Uterus (tissue), 7 donors: ENCODE data around the genes CENPB and PRND.

- PRO-cap, 4 experiments = no peak in any of the 4 experiments
- RAMPAGE, long total RNA, 2 experiments = no peak in any of the 2 experiments
These were observed 77.0 kb downstream of the ATRN start for GRCh38 chr20:3547856-3548192.

- PRO-cap, 4 experiments = no peak in any of the 4 experiments
- RAMPAGE, long total RNA, 2 experiments = start-site peak on the minus strand in 1 of 2 experiments, at chr20:3679501-3679566 at its widest, 101 reads per replicate
- RRBS = no CpG with 5 or more reads among the region's 5 CpGs
These were observed 2.5 kb downstream of the ADAM33 start for GRCh38 chr20:3679408-3679682.

GRCh38 chr20:3699203-3699569 lies 13.2 kb downstream of the SIGLEC1 start:
- PRO-cap, 4 experiments = no peak in any of the 4 experiments
- RAMPAGE, long total RNA, 2 experiments = no peak in any of the 2 experiments
- RRBS = 95% methylated on average over 9 of the region's 17 CpGs

- PRO-cap, 4 experiments = no peak in any of the 4 experiments
- RAMPAGE, long total RNA, 2 experiments = no peak in any of the 2 experiments
- RRBS = no CpG with 5 or more reads among the region's 5 CpGs
These were observed 5.4 kb downstream of the SIGLEC1 start for GRCh38 chr20:3707028-3707407.

DNA sequence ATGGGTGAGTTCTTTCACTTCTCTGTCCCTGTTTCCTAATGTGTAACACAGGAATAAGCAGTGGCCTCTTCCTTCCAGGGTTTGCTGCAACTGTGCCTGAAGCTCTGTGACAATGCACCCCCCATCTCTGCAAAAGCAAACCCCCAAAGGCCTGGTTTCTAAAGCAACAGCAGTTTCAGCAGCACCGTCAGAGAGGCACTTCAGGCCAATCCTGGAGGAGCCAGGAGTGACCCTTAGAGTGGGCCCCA lies 2.2 kb downstream of the ADISSP start:
- PRO-cap, 4 experiments = peak in 2 of 4 experiments; most common minus-strand start position 86 of the sequence (in 2)
- RAMPAGE, long total RNA, 2 experiments = no peak in any of the 2 experiments
- RRBS = no CpG with 5 or more reads among the region's 1 CpG

DNA sequence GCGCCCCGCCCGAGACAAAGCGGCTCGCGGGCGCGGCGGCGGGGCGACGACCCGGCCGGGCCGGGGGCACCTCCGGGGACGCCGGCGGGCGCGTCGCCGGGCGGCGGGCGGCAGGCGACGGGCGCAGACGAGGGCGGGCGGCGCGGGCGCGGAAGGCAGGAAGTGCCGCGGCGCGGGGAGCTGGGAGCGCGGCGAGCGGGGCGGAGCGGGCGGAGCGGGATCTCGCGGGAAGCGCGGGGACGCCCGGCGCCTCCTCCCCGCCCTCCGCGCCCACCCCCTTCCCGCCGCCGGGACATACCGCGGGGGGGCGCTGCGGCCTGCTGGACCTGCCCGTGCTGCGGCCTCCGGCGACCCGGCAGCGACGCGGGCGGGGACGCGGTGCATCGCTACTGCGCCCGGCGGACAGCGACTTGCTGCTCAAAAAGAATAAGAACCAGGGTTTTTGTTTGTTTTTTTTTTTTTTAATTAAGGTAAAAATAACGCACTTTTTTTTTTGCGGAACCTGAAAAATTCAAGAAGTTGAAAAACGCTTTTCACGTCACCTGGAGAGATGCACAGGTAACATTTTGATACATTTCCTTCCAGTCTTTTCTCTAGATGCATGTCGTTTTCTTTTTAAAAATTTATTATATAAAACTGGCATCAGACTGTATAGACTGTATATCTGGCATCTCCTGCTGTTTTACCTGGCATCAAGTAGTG lies at the start of gene CENPB:
CENPB (minus strand) TSS at position 159 of the 702 bp plus-strand sequence.
- PRO-cap, 4 experiments = peak in 4 of 4 experiments; most common plus-strand start position 290 of the sequence (in 1); most common minus-strand start position 164 of the sequence (in 3)
- RAMPAGE, long total RNA, 2 experiments = start-site peak on the plus strand in 1 of 2 experiments, centred at position 363 of the sequence, 39 reads per replicate
- RRBS = 2% methylated on average over 35 of the region's 86 CpGs

DNA sequence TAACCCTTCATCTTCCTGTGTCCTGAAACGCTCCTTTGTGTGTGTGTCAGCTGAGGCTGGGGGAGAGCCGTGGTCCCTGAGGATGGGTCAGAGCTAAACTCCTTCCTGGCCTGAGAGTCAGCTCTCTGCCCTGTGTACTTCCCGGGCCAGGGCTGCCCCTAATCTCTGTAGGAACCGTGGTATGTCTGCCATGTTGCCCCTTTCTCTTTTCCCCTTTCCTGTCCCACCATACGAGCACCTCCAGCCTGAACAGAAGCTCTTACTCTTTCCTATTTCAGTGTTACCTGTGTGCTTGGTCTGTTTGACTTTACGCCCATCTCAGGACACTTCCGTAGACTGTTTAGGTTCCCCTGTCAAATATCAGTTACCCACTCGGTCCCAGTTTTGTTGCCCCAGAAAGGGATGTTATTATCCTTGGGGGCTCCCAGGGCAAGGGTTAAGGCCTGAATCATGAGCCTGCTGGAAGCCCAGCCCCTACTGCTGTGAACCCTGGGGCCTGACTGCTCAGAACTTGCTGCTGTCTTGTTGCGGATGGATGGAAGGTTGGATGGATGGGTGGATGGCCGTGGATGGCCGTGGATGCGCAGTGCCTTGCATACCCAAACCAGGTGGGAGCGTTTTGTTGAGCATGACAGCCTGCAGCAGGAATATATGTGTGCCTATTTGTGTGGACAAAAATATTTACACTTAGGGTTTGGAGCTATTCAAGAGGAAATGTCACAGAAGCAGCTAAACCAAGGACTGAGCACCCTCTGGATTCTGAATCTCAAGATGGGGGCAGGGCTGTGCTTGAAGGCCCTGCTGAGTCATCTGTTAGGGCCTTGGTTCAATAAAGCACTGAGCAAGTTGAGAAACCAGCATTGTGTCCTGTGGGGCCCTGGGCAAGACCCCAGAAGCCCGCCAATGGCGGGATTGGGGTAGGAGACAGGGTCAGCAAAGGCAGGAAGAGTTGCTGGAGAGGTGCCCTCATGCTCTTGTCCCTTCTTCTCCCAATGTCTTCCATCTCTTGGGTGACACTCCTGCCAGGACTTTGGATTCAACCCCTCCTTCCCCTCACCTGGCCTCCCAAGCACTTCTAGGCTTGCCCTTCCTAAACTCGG lies 9.5 kb downstream of the CDC25B start:
- PRO-cap, 4 experiments = no peak in any of the 4 experiments
- RAMPAGE, long total RNA, 2 experiments = no peak in any of the 2 experiments
- RRBS = no CpG with 5 or more reads among the region's 16 CpGs

GRCh38 chr20:3907062-3907361 lies 17.8 kb downstream of the PANK2 start:
- PRO-cap, 4 experiments = no peak in any of the 4 experiments
- RAMPAGE, long total RNA, 2 experiments = no peak in any of the 2 experiments
- RRBS = no CpG with 5 or more reads among the region's 4 CpGs

GRCh38 chr20:3923900-3924814 lies 35.0 kb downstream of the PANK2 start:
- PRO-cap, 4 experiments = no peak in any of the 4 experiments
- RAMPAGE, long total RNA, 2 experiments = no peak in any of the 2 experiments
- RRBS = no CpG with 5 or more reads among the region's 8 CpGs

DNA sequence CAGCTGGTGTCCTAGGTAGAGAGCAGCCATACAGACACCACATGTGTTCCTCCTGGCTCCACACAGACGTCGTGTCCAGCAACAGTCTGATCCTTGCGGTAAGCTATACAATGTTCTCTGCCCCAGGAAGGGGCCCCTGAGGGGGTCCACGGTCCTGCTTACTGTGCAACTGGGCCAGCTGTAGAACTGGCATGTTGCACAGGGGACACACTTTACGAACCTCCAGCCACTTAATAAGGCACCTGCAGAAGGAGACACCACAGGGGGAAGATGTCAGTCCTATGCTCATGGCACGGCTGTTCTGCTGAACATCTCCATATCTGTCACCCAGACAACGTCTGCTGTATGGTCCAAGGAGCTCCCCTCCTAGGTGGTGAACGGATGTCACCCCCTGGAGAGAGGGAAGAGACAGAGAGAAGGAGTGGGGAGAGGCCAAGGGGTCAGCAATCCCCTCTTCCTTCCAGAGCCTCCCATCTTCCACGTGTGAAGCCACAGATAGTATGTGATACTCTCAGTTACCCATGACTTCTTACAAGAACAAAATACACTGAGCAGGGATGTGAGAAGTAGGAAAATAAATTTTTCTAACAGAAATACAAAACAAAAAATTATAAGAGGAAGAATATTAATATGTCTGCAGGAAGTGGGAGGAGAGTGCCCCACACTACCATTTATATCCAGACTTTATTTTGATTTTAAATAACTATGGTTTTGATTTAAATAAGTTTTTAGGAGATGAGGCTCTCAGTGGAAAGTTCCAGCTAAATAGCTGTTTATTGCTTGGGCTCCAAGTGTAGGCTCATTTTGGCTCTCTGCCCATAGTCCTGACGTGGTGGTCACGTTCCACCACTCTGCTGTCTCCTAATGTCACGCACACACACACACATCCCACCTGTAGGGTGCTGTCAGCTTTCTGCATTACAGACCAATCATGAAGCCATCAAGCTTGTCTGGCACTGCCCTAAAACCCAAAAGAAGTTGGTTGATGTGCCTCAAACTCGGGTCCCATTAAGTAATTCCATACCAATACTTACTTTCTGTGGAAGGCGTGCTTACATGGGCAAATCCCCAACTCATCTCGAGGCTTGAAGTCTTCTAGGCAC lies 45.1 kb downstream of the PANK2 start:
- PRO-cap, 4 experiments = no peak in any of the 4 experiments
- RAMPAGE, long total RNA, 2 experiments = no peak in any of the 2 experiments
- RRBS = no CpG with 5 or more reads among the region's 15 CpGs

GRCh38 chr20:3980034-3980589 lies 35.2 kb downstream of the RNF24 start:
- PRO-cap, 4 experiments = no peak in any of the 4 experiments
- RAMPAGE, long total RNA, 2 experiments = no peak in any of the 2 experiments
- RRBS = no CpG with 5 or more reads among the region's 9 CpGs

DNA sequence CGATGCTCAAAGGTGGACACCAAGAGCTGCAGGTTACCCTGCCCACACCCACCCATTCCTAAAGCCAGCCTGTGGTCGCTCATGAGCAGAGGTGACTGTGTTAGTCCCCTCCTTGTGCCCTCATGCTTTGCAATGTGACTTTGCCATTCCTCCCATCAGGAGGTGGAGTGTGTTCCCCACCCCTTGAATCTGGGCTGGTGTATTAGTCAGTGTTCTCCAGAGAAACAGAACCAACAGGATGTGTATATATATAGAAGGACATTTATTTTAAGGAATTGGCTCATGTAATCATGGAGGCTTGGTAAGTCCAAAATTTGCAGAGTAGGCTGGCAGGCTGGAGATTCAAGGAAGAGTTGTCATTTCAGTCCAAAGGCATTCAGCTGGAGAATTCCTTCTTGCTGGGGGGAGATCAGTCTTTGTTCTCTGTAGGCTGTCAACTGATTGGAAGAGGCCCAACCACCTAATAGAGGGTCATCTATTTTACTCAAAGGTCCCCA lies 54.5 kb upstream of the RNF24 start:
- PRO-cap, 4 experiments = no peak in any of the 4 experiments
- RAMPAGE, long total RNA, 2 experiments = no peak in any of the 2 experiments
- RRBS = no CpG with 5 or more reads among the region's 2 CpGs

DNA sequence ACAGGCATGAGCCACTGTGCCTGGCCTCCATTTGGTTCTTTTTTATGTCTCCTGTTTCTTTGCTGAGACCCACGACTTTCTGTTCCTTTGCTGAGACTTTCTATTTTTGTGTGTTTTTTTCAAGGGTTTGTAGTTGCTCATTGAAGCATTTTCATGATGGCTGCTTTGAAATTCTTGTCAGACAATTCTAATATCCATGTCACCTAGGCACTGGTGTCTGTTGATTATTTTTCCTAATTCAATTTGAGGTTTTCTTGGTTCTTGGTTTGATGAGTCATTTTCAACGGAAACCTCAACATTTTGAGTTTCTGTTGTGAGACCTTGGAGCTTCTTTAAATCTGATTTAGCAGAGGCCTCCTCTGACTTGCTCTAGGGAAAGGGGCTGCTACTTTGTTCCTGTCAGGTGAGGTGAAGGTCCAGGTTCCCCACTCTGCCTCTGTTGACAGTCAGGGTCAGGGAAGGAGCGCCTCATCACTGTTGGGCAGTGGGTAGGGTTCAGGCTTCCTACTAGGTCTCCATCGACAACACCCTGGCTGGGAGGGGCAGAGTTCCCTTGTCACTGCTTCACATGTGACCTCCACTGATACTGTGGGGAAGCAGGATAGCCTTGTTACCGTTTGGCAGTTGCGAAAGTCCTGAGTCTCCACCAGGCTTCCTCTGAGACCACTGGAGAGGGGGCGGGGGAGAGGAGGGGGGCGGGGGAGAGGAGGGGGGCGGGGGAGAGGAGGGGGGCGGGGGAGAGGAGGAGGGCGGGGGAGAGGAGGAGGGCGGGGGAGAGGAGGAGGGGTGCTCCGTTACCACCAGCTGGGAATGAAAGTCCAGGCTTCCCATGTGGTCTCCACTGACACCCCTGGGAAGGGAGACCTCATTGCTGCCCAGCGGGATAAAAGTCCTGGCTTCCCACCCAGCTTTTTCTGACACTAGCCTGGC lies 66.0 kb upstream of the SMOX start:
- PRO-cap, 4 experiments = peak in 2 of 4 experiments; most common plus-strand start position 623 of the sequence (in 1); most common minus-strand start position 590 of the sequence (in 1)
- RAMPAGE, long total RNA, 2 experiments = no peak in any of the 2 experiments
- RRBS = no CpG with 5 or more reads among the region's 14 CpGs

DNA sequence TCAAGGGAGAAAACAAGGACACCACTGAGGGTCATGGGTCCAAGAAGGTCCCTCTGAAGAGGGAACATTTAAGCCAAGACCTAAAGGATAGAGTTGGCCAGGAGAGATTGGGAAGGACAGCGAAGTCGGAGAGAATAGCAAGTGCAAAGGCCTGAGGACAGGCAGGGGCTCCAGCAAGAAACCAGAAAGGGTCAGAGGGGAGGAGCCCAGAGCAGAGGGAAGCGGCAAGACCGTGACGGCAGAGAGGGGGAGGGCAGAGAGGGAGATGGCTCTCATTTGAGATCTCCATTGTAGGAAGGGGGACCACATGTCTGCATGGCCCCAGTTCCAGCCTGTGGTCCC lies 2.8 kb downstream of the ADRA1D start:
- PRO-cap, 4 experiments = no peak in any of the 4 experiments
- RAMPAGE, long total RNA, 2 experiments = no peak in any of the 2 experiments
- RRBS = no CpG with 5 or more reads among the region's 5 CpGs

- PRO-cap, 4 experiments = peak in 1 of 4 experiments; most common minus-strand start chr20:4297255 (in 1)
- RAMPAGE, long total RNA, 2 experiments = no peak in any of the 2 experiments
- RRBS = no CpG with 5 or more reads among the region's 7 CpGs
These were observed 47.9 kb upstream of the ADRA1D start for GRCh38 chr20:4297103-4297323.

DNA sequence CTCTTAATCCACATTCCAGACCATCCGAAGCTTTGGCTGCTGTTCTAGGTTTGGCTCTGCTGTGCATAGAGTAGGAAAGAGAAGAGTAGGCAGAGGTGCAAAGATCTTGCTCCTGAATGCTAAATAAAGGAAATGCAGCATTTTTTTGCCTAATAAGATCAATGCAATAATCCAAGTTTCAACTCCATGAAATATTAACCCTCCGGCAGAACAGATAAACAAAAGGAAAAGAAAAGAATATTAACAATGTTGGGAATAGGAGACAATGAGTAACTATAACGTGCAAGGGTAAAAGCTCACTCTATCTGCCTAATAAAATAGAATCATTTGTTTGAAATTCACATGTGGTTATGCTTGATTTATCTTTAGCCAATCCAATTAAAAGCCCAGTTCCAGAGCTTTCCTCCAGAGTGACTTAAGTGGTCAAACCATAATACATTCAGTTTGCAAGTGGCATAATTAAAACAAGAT lies 216.2 kb upstream of the PRNP start:
- PRO-cap, 4 experiments = no peak in any of the 4 experiments
- RAMPAGE, long total RNA, 2 experiments = no peak in any of the 2 experiments
- RRBS = no CpG with 5 or more reads among the region's 3 CpGs

GRCh38 chr20:4613493-4614354 lies 72.5 kb upstream of the PRNP start:
- PRO-cap, 4 experiments = no peak in any of the 4 experiments
- RAMPAGE, long total RNA, 2 experiments = no peak in any of the 2 experiments
- RRBS = no CpG with 5 or more reads among the region's 15 CpGs

- PRO-cap, 4 experiments = no peak in any of the 4 experiments
- RAMPAGE, long total RNA, 2 experiments = no peak in any of the 2 experiments
- RRBS = no CpG with 5 or more reads among the region's 3 CpGs
These were observed 14.2 kb downstream of the PRNP start for GRCh38 chr20:4700246-4701101.

DNA sequence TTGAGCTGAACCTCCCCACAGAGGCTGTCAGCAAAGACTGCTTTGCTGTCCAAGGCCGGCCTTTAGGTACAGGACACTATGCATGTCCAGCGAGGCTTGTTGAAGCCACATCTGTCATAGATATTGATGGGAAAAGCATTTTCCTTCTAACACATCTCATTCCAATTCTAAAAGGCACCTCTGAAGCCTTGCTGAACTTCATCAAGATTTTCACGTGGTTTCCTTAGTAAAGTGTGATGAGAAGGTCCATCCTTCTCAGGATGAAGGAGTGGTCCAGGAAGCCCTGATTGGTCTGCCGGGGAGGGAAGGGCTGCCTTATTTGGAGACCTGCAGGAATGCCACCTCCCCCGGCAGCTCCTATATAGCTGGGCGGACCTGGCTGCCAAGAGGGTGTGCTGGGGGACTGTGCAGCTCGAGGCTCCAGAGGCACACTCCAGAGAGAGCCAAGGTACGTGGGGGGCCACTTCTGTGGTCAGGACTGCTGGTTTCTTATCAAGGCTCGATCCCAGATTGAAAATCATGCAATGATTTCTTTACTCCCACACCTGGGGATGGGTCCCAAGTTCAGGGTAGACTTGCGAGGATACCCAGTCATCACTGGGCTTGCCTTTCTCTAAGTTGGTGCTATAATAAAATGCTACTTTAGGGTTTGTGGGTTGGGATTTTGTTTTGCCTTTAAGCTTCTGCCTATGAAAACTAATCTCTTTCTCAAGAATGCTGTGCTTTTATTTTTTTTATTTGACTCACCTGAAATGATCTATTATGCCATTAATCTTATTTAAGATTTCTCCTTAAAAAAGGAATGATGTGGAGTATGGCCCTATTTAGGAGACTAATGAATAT lies at the start of gene PRND:
PRND (plus strand) TSS at position 388 of the 843 bp plus-strand sequence.
- PRO-cap, 4 experiments = peak in 1 of 4 experiments; most common plus-strand start position 389 of the sequence (in 1)
- RAMPAGE, long total RNA, 2 experiments = start-site peak on the plus strand in 1 of 2 experiments, centred at position 389 of the sequence, 13 to 23 reads per replicate
- RRBS = 48% methylated on average over 2 of the region's 10 CpGs

DNA sequence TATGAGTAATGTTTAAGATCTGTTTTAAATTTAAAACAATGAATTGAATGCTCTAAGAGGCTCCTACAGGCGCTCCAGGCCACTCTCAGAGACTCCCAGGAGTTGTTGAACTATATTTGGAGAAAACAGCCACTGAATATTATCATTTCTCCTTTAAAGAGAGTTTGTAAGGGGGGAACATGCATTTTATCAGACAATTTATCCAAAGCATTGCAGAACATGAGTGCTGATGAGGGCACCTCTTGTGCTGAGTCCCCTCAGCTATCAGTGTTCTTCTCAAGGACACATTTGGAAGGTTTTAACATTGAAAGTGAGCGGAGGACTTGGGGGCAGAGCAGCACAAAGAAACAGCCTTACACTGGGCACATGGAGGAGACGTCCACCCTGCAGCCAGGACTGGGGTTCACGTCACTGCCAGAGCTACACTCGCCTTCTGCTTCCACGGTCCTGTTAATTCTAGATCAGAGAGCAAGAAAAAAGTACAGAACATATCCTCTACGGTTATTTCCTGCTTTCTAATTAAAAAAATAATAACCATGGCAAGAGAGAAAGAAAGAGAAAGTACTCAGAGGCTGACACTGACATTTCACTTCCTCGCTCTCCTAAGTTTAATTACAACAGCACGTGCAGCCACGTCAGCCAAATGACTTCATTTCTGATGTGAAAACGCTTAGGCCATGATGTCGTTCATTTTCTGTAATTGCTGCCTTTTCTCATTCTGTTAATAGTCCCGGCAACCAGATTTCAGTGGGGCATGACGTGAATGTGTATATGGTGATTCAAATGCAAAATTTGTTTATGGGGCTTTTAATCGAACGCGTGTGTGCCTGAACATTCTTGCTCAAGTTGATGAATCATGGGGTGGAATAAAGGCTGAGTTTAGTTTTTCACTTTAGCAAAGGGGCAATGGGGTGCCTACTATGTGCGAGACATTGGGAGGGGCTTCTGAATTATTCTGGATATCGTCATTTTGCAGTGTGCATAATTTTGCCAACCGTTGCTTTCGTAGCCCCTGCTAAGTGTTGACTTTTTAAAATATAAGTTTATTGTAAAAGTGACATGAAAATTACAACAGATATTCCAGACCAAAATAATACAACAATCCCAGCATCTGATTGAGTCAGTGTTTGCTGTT lies 5.2 kb downstream of the PRND start:
- PRO-cap, 4 experiments = peak in 1 of 4 experiments; most common minus-strand start position 580 of the sequence (in 1)
- RAMPAGE, long total RNA, 2 experiments = no peak in any of the 2 experiments
- RRBS = no CpG with 5 or more reads among the region's 21 CpGs